BJ (cell line): ENCODE measurements around a stretch of chr7.

- CAGE, long polyA plus RNA: no peak
- RRBS: no CpG with 5 or more reads among the region's 4 CpGs
These were observed 34.7 kb downstream of the VKORC1L1 start for GRCh38 chr7:65907511-65908012.

DNA sequence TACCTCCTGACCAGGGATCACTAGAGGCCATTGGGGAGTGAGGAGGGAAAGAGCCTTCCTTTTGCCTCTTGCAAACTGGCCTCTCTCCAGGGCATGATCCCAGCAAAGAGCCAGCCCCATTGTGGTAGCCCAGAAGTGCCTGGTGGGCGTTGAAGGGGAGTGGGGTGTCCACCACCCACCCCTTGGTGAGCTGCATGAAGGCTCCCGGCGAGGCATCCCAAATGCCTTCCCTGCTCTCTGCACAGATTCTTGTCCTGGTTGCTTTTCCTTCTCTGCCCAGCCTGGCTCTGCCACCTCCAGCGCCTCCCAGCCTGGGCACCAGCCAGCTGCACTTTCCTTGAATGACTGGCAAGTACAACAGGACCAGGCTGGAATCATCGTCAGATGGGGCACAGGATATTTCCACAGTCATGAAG lies 15.0 kb upstream of the TPST1 start:
- CAGE, long polyA plus RNA: no peak
- RRBS: no CpG with 5 or more reads among the region's 5 CpGs

GRCh38 chr7:66463974-66464399 lies 164.7 kb upstream of the KCTD7 start:
- CAGE, long polyA plus RNA: no peak
- RRBS: 85% methylated on average over 1 of the region's 7 CpGs

- CAGE, long polyA plus RNA: no peak
- RRBS: under 1% methylated on average over 2 of the region's 70 CpGs
These were observed 135.2 kb upstream of the KCTD7 start for GRCh38 chr7:66493185-66494211.

DNA sequence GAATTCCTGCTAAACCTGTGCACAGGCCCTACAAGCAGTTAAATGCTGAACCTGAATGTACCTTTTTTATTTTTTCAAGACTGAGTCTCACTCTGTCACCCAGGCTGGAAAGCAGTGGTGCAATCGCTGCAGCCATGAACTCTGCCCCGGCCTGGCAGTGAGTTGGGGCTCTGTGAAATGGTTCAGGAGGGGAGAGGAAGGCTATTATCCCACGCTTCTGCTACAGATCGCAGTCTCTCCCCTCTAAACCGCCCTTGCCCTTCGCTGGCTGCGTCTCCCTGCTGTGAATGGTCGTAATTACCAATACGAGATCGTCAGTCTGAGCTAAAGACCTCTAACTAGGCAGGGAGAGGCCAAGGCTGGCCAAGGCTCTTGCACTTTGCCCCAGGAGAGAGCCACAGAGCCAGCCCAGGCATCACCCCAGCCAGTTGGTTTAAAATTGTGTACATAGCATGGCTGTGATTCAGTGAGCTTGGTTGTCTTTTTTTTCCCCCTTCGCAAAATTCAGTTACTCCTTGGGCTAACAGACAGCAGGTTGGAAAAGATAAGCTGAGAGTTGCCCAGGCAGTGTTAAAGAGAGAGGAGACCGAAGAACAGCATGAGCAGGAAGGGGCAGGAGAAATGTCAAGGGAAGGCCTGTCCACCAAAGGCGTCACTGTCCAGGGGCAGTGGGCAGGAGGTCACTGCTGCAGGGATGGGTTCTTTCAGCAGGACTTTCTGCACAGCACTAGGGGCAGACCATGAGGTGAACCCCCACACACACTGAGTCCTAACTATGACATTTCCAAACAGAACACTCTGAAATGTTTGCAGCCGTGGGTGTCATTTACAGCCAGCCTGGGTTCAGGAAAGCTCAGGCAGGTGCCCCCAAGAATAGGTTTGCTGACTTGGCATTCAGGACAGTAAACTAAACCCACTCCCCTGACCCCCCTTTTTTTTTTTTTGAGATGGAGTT lies 92.8 kb upstream of the KCTD7 start:
- CAGE, long polyA plus RNA: no peak
- RRBS: no CpG with 5 or more reads among the region's 14 CpGs

GRCh38 chr7:66668293-66669029 lies 39.8 kb downstream of the KCTD7 start:
- CAGE, long polyA plus RNA: no peak
- RRBS: no CpG with 5 or more reads among the region's 13 CpGs

GRCh38 chr7:66700532-66701383 lies 39.8 kb upstream of the RABGEF1 start:
- CAGE, long polyA plus RNA: no peak
- RRBS: no CpG with 5 or more reads among the region's 14 CpGs

- CAGE, long polyA plus RNA: no peak
- RRBS: no CpG with 5 or more reads among the region's 5 CpGs
These were observed 116.2 kb downstream of the SPDYE21 start for GRCh38 chr7:67392963-67393363.

DNA sequence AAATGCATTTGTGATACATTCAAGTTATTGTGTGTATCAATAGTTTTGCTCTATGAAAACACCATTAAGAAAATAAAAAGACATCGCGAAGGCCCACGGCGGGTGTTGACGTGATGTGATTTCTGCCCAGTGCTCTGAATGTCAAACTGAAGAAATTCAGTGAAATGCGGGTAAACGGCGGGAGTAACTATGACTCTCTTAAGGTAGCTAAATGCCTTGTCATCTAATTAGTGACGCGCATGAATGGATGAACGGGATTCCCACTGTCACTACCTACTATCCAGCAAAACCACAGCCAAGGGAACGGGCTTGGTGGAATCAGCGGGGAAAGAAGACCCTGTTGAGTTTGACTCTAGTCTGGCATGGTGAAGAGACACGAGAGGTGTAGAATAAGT lies 536.0 kb upstream of the AUTS2 start:
- CAGE, long polyA plus RNA: no peak
- RRBS: no CpG with 5 or more reads among the region's 14 CpGs

DNA sequence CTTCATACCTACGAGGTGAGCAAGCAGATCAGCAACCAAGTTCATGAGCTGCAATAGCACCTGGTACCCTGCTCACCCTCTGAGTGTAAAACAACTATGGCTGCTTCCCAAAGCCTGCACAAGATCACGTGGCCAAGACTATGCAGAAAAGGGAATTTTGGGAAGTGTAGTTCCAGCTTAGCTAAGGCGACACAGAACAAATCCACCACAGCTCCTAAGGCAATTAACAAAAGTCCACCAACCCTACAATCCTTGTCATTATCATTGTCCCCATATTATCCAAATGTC lies 95.9 kb upstream of the AUTS2 start:
- CAGE, long polyA plus RNA: no peak
- RRBS: no CpG with 5 or more reads among the region's 3 CpGs

- CAGE, long polyA plus RNA: no peak
- RRBS: no CpG with 5 or more reads among the region's 4 CpGs
These were observed 32.1 kb downstream of the AUTS2 start for GRCh38 chr7:69630403-69630838.

- CAGE, long polyA plus RNA: no peak
- RRBS: no CpG with 5 or more reads among the region's 6 CpGs
These were observed 58.5 kb downstream of the AUTS2 start for GRCh38 chr7:69656688-69657345.

DNA sequence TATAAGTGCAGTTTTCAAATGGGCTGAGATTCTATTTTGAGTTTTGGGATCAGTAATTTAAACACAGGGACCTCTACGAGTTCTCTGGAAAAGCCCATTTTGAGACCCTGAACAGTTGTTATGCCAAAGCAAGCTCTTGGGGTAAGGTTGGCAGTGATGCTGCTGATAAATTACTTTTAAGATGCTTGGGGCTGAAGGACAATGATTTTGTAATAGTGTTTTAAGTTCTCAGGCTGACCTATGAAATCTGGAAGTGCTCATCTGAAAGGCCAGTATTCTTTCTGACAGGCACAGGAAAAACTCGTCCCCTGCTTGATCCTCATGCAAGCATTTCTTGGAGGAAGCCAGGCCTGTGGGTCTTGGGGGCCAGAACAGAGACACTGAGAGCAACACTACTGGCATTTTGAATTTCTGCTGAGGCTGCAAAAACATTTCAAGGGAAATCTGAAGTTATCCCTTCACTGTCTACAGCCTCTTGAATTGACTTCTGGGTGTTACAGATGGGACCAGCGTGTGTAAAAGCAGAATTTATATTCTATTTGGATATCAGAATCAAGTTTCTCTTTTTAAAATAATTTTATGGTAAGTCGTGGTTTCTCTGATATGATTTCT lies 79.7 kb downstream of the AUTS2 start:
- CAGE, long polyA plus RNA: no peak
- RRBS: no CpG with 5 or more reads among the region's 4 CpGs

DNA sequence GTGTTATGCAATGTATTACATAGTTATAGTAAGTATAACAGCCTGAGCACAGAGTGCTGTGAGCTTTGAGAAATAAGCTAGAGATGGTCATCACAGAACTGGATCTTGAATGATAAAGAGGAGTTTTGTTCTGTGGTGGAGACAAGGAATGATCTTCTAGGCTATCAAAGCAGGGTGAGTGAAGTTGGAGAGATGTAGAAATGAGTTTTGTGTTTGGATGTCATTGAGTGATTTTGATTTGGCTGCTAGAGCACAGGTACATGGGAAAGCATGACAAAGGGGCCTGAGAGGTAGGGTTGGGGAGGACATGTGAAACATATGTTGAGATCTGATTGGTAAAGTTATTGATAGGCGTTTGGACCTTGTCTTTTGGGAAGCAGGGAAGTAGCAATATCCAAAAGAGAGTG lies 123.4 kb downstream of the AUTS2 start:
- CAGE, long polyA plus RNA: no peak
- RRBS: no CpG with 5 or more reads among the region's 1 CpG

GRCh38 chr7:69749389-69749743 lies 151.1 kb downstream of the AUTS2 start:
- CAGE, long polyA plus RNA: no peak
- RRBS: no CpG with 5 or more reads among the region's 5 CpGs

- CAGE, long polyA plus RNA: no peak
- RRBS: no CpG with 5 or more reads among the region's 4 CpGs
These were observed 176.9 kb downstream of the AUTS2 start for GRCh38 chr7:69775128-69775689.

DNA sequence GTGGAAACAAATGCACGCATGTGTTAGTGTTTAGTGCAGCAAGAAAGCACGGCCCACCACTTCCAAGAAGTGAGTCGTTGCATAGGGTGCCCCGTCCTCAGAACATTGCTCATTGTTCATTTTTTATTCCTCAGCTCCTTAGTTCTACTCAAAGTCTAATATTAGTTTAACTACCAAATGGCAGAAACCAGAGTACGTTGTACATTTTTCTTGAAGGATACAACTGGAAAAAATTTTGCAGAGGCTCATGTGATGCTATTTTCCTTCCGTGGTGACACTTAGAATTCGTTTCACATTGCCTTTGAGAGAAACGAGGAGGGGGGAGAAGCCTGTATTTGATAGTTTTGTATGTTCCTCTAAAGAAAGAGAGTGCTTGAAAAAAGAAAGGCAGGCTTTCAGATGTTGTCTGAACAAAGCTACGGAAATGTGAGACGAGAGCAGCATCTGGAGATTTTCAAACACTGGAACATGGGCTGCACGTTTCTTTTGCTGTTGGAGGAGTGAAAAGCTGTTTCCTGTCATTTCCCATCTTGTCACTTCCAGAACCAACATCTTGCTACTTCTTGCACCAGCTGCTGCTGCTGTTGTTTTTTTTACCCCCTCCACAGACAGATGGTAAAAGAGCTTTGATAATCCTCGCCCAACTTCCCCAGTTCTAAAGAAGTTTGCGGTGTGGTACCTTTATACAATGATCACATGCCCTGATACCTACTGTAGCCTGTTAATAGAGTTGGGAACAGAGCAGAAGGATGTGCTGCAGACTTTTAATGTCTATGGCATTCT lies 407.9 kb downstream of the AUTS2 start:
- CAGE, long polyA plus RNA: no peak
- RRBS: no CpG with 5 or more reads among the region's 13 CpGs

DNA sequence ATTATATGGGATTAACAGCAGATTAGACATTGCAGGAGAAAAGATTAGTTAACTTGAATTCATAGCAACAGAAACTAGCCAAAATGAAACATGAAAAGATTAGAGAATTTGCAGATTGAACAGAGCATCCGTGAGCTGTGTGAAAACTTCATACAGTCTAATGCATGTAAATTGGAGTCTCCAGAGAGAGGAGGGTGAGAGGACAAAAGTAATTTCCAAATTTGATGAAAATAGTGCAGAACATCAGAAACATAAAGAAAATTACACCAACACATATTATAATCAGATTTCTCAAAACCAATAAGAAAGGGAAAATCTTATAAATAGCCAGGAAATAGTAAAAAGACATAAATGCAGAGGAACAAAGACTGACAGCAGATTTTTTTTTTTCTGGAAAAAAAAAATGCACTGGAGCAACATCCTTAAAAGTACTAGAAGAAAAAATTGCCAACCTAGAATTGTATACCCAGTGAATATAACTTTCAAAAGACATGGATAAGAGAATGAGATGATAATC lies 553.8 kb downstream of the AUTS2 start:
- CAGE, long polyA plus RNA: no peak
- RRBS: no CpG with 5 or more reads among the region's 1 CpG

GRCh38 chr7:70506139-70506338 lies 625.9 kb upstream of the GALNT17 start:
- CAGE, long polyA plus RNA: no peak
- RRBS: no CpG with 5 or more reads among the region's 4 CpGs

DNA sequence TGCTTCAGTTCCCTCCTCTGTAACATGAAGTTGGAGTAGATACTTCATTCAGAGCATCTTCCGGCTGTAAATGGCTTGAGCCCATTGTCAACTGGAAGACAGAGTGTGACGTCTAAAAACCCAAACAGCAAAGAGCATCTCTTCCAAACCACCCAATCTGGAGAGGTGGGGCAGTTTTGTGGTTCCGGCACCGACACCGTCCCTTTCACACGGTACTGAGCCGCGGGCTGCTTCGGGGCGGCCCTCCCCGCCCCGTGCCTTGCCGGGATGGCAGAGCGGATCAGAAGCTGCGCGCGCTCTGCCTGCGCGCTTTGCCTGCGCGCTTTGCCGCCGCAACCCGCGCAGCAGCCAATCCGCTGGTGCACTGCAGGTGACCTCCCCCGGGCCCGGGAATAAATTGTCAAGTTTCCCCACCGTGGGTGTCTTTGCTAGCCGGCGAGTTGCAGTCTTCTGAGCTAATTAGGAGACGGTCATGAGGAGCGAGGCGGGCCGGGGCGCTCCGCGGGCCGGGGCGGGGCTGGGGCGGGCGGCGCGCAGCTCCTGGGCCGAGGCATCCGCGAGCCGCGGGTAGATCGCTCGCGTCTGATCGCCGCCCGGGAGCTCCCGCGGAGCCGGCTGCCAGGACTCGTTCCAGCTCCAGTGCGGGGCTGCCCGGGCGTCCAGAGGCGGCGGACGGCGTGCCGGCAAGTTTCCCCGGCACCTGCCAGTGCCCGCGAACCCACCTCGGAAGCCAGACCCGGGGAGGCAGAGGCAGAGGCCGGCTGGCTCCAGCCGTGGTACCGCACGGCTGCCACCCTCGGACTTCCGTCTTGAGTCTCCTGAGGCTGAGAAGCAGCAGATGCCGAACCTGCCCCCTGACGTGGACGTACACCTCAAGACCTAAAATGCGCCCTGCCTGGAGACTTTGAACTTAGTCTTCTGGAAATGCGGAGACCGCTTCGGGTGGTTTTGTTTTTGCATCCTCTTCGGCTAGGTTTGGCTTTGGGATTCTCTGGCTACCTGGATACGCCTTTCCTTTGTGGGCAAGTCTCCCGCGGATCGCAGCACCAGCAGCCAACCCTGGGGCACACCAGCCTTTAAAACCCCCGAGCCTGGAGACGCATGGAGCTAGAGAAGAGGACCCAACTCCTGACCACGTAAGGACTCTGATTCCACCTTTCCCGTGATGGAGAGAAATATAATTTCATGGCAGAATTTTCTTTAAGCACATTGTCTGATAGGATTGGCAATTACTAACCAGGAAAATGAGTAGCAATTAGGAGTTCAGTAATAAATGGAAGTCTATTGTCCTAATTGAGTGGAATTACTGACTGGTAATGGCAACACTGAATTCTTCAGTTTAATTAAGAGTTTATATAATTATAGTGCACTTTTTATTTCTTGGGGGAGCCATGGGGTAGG lies 535.8 kb upstream of the GALNT17 start:
- CAGE, long polyA plus RNA: no peak
- RRBS: 7% methylated on average over 40 of the region's 94 CpGs